ENCODE results near the genes SOX14, FAIM and PRR23A.

- PRO-cap, 2 experiments: no peak in any of the 2 experiments
Observed at GRCh38 chr3:136751173-136751323, 1.1 kb downstream of the STAG1 start.

DNA sequence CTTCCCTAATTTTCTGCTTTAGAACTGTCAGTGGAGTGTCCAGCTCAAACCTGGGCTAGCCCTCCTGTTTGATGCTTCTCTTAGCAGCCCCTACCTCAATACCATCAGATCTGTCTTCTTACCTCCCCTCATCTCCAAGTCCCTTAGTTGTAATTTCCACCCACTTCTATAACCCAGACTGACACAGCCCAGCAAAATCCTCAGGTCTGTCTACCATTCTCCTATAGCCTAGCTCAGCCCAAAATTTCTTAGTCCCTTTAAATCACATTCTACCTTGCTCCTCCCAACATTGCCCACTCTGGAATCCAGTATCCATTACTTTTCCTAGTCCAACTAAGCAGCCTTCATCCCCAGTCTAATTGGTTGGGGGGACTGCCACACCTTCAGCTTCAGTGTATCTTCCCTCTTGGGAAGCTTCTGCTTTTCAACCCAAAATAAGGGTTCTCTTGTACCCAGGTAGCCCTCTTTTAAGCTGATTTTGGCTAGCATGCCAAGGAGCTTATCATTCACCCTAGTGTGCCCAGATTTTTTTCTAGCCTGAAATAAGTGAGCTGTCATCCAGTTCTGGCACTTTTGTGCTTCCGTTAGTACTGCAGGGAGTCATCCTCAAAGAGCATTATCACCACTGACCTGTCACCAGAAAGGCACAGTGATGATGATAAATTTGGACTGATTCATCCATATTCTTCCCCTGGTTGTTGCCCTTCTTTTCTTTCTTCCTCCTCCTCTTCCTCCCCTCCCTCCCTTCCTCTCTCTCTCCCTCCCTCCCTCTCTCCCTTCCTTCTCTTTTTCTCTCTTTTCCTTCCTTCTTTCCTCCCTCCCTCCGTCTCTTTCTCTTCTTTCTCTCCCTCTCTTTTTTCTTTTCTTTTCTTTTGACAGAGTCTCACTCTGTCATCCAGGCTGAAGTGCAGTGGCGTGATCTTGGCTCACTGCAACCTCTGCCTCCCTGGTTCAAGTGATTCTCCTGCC, 21.1 kb downstream of the SLC35G2 start:
- PRO-cap, 2 experiments: no peak in any of the 2 experiments

GRCh38 chr3:137763885-137764416, at the start of gene SOX14:
TSS of gene SOX14 (plus strand) at chr3:137764315.
- PRO-cap, 2 experiments: no peak in any of the 2 experiments

DNA sequence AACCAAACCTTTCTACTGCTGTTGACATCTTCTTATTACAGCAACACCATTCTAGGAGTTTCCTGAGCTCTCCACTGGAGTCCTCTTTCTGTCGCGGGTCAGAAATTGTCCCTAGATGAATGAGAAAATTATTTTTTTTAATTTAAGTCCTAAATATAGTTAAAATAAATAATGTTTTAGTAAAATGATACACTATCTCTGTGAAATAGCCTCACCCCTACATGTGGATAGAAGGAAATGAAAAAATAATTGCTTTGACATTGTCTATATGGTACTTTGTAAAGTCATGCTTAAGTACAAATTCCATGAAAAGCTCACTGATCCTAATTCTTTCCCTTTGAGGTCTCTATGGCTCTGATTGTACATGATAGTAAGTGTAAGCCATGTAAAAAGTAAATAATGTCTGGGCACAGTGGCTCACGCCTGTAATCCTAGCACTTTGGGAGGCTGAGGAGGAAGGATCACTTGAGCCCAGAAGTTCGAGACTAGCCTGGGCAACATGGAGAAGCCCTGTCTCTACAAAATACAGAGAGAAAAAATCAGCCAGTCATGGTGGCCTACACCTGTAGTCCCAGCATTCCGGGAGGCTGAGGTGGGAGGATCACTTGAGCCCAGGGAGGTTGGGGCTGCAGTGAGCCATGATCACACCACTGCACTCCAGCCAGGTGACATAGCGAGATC, 21.9 kb downstream of the CLDN18 start:
- PRO-cap, 2 experiments: no peak in any of the 2 experiments

DNA sequence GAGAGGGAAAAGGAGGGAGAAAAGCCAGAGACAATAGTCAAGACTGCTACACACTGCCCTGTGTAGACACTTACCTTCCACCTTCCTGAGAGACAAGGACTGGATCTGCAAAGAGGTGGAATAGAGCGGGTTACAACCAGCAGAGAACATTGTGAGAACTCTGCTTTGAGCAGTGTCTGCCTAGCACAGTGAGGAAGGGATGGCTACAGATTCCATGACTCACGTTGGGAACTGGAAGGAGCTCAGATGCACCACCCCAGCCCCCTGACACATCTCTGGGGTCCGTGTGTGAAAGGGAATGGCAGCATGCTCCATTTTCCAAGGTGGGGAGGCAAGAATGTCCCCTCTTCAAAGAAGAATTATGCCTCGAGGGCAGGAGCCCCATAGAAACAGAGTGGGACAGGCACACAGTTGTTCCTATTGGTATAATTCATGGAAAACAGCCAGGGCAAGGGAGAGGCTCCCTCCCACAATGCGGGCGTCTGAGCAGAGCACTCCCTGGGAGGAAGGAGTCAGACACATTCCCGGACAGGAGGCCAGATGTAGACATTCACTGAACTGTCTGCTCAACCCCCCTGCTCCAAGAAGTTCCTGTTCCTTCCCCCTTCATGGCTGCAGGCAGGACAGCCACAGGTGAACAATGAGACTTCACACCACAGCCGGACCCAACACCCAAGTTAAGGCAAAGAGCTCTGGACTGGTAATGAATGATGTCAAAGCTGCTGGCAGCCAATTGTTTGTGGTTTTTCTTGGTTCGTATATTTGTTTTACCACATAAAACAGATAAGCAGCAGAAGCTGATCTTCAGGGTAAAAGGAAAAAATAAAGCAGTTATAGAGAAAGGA, 33.5 kb downstream of the DZIP1L start:
- PRO-cap, 2 experiments: no peak in any of the 2 experiments

DNA sequence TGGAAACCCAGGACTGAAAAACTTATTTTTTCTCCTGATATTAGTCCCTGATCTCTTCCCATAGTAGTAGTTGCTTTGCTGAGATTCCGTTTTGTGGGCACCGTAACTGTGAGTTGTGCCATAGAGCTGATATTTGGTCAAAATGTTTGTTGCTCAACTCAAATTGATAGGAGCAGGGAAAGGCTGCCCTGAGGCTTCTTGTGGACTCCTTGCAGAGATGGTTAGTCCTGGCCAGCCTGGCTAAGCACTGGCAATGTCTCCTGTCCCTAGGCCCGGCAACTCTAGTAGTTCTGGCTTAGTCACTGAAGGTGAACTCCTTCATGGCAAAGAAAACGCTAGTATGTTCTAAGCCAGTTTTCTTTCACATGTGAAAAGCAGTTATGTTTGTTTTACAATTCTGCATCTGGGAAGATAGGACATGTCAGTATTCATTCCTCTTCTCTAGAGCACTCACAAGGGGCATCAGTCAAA, 695 bp upstream of the DZIP1L start:
- PRO-cap, 2 experiments: no peak in any of the 2 experiments

DNA sequence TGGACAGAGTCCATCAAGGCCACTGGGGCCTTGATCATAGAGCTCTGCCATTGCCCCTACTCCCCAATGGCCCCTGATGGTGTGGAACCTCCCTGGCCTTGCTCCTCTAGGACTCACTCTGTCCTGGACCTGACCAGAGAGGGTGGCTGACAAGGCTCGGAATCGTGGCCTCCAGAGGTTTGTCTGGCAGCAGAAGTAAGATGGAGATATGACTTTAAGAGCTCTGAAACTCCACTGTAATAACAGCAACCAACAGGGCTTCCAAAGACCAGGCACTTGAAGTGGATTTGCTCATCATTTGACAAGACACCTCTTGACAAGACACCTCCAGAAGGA, 1.2 kb downstream of the MRAS start:
- PRO-cap, 2 experiments: no peak in any of the 2 experiments

GRCh38 chr3:138608414-138609147, at the start of gene FAIM:
TSS of gene FAIM (plus strand) at chr3:138608771.
- PRO-cap, 2 experiments: peak in 2 of 2 experiments; most common plus-strand start chr3:138608687 (in 1); most common minus-strand start chr3:138608897 (in 2)

DNA sequence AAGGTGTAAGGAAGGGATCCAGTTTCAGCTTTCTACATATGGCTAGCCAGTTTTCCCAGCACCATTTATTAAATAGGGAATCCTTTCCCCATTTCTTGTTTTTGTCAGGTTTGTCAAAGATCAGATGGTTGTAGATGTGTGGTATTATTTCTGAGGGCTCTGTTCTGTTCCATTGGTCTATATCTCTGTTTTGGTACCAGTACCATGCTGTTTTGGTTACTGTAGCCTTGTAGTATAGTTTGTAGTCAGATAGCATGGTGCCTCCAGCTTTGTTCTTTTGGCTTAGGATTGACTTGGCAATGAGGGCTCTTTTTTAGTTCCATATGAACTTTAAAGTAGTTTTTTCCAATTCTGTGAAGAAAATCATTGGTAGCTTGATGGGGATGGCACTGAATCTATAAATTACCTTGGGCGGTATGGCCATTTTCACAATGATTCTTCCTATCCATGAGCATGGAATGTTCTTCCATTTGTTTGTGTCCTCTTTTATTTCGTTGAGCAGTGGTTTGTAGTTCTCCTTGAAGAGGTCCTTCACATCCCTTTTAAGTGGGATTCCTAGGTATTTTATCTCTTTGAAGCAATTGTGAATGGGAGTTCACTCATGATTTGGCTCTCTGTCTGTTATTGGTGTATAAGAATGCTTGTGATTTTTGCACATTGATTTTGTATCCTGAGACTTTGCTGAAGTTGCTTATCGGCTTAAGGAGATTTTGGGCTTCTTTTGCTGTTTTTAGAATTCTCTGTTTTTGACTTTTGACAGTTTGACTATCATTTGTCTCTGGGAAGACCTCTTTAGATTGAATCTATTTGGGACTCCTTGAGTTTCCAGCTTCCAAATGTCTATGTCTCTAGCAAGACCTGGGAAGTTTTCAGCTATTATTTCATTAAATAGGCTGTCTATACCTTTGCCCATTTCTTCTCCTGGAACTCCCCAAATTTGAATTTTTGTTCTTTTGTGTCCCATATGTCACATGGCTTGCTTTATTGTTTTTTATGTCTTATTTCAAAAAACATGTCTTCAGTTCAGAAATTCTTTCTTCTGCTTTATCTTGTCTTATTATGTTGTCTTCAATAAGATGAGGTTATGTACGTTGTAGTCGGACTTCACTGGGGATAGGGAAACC, 39.8 kb downstream of the FAIM start:
- PRO-cap, 2 experiments: no peak in any of the 2 experiments

GRCh38 chr3:138657310-138657877, 48.8 kb downstream of the FAIM start:
- PRO-cap, 2 experiments: no peak in any of the 2 experiments

DNA sequence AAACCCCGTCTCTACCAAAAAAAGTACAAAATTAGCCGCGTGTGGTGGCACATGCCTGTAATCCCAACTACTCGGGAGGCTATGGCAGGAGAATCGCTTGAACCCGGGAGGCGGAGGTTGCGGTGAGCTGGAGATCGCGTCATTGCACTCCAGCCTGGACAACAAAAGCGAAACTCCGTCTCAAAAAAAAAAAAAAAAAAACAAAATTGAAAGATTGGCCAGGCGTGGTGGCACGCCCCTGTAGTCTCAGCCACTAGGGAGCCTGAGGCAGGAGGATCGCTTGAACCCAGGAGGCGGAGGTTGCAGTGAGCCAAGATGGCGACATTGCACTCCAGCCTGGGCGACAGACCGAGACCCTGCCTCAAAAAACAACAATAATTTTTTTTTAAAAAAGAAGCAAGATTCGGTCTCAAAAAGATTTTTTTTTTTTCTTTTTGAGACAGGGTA, 2.1 kb downstream of the PIK3CB start:
- PRO-cap, 2 experiments: no peak in any of the 2 experiments

DNA sequence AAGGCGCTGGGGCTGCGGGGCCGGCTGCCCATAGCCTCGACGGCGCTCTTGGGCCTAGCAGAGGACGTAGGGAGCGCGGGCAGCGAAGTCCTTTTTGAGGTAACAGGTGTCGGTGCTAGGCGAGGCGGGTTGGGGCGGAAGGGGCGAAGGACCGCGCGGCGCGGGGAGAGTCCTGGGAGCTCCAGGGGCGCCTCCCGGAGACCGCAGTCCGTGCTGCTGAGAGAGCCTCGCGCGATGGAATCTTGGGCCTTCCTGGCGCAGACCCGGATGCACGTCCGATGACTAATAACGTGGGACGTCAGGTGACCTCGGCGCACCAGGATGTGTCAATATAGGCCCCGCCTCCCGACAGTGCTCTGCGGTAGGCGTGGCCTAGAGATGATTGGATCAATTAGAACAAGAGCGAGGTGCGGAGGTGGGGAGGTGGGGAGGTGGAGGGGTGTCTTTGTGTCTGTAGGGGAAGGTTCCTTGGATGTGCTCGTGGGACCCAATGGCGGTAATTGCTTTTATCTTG, at the start of gene PRR23A:
TSS of gene PRR23A (minus strand) at position 32 of the 514 bp plus-strand sequence.
- PRO-cap, 2 experiments: no peak in any of the 2 experiments

DNA sequence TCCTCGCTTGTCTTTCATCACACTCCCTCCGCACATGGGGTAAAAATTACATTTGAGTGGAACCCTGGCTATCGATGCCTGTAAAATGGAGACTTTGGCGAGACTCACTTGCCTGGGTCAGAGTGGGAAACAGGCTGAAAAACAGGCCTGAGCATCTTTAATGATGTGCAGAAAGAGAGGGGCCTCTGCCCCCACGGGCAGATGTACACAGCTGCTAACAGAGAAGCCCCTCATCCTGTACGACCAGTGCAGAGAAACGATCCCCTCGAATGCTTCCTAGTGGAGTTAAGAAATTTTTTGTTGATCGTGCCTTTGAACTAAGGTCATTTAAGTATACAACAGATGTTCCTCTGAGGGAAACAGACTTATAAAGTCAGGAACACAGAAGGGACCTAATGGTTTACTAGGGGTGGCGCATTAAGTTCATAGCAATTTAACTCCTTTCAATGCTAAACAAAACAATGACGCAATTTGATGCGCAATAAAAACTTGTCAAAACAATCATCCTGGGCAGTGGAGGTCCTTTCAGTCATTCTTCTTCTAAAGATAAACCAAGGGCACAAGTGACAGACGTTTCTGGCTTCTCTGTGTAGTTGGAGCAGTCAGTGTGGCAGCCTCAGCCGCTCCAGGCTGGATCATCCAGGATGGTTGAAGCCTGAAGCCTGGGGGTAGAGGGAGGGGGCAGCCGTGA, 51.0 kb upstream of the MRPS22 start:
- PRO-cap, 2 experiments: no peak in any of the 2 experiments

GRCh38 chr3:140910736-140911263, 30.8 kb upstream of the SLC25A36 start:
- PRO-cap, 2 experiments: no peak in any of the 2 experiments

GRCh38 chr3:141294775-141295229, 63.2 kb downstream of the PXYLP1 start:
- PRO-cap, 2 experiments: no peak in any of the 2 experiments

GRCh38 chr3:141401991-141402447, 33.7 kb downstream of the ZBTB38 start:
- PRO-cap, 2 experiments: peak in 2 of 2 experiments; most common plus-strand start chr3:141402405 (in 2); most common minus-strand start chr3:141402298 (in 2)

- PRO-cap, 2 experiments: no peak in any of the 2 experiments
Observed at GRCh38 chr3:141421521-141421975, 53.2 kb downstream of the ZBTB38 start.

- PRO-cap, 2 experiments: no peak in any of the 2 experiments
Observed at GRCh38 chr3:141441109-141441872, 45.5 kb upstream of the RASA2 start.

GRCh38 chr3:141444284-141444635, 42.6 kb upstream of the RASA2 start:
- PRO-cap, 2 experiments: no peak in any of the 2 experiments

- PRO-cap, 2 experiments: no peak in any of the 2 experiments
Observed at GRCh38 chr3:141444831-141445424, 41.9 kb upstream of the RASA2 start.